Islet of Langerhans (tissue), 1 donor: ENCODE results near the gene ULBP3.

DNA sequence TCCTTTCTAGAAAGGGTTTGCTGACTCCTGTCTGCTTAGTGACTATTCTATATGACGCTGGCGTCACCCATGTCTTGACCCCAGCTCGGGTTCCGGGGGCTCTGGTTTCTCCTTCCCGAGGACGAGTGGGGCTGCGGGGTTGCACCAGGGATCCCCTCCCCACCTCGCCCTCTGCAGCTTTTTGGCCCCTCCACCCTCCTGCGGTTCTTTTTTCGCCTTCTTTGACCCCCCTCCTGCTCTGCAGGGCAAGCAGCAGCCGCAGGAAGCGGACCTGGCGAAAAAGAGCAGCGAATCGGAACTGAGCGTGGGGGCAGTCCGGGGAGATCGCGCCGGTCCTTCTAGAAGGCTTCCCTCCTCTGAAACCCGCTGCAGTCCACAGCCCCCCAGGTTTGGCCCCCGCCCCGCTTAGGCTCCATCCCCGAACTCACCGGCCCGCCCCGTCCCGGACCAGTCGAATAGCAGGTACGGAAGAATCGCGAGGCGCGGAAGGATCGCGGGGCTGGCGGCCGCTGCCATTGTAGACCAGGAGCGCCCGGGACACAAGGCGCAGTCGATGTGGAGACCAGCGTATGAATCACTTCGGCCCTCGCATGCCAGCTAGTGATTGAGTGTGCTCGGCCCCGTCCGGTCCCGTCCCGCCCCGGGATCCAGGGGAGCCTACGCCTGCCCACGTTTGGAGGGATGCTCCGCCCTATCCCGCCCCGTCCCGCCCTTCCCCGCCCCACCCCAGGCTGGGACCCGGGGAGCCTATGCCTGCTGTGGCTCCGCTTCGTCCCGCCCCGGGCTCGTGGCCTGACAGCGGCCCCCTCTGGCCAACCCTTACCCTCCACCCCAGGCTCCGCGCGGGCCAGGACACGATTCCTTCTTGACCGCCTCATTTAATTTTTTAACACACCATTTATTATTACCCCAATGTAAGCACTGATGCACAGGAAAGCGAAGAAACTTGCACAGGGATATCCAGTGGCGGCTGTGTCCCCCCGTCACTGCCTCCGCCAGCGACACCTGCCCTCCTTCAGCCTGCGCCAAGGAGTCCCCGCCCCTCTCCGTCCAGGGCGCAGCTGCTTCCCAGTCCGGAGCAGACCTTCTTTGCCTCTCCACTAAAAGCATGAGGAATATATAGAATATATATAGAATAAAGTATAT is at the start of gene ULBP3:
ULBP3 (minus strand) TSS at position 571 of the 1,146 bp plus-strand sequence.
- RRBS: 4% methylated on average over 22 of the region's 80 CpGs

GRCh38 chr6:150151117-150151520 is 8.3 kb downstream of the PPP1R14C start:
- RRBS: no CpG with 5 or more reads among the region's 5 CpGs

GRCh38 chr6:150184762-150185636 is 42.2 kb downstream of the PPP1R14C start:
- RRBS: no CpG with 5 or more reads among the region's 8 CpGs

DNA sequence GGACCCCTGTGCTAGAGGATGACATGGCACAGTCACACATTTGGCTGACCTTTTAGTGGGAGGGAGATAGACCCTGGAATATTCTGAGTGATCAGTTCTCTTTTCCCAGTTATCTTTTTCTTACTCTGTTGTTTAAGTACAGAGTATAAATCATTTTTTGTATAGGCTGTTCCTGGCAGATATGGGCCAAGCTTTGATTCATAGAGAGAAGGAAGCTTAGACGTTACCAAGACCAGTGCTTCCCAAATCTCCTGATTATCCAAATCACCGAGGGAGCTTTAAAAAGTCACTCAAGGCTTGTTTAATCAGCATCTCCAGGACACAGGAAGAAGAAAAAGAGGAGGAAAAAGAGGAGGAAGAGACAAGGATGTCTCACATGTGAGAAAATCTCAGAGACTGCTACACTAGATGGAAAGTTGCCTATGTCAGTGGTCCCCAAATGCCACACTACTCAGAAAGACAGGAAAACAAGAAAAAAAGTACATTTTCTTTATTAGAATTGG is 50.1 kb downstream of the PPP1R14C start:
- RRBS: no CpG with 5 or more reads among the region's 2 CpGs

- RRBS: no CpG with 5 or more reads among the region's 5 CpGs
Measured at GRCh38 chr6:150248545-150249055, 105.8 kb downstream of the PPP1R14C start.

- RRBS: no CpG with 5 or more reads among the region's 15 CpGs
Measured at GRCh38 chr6:150631662-150632505, 32.2 kb downstream of the PLEKHG1 start.

DNA sequence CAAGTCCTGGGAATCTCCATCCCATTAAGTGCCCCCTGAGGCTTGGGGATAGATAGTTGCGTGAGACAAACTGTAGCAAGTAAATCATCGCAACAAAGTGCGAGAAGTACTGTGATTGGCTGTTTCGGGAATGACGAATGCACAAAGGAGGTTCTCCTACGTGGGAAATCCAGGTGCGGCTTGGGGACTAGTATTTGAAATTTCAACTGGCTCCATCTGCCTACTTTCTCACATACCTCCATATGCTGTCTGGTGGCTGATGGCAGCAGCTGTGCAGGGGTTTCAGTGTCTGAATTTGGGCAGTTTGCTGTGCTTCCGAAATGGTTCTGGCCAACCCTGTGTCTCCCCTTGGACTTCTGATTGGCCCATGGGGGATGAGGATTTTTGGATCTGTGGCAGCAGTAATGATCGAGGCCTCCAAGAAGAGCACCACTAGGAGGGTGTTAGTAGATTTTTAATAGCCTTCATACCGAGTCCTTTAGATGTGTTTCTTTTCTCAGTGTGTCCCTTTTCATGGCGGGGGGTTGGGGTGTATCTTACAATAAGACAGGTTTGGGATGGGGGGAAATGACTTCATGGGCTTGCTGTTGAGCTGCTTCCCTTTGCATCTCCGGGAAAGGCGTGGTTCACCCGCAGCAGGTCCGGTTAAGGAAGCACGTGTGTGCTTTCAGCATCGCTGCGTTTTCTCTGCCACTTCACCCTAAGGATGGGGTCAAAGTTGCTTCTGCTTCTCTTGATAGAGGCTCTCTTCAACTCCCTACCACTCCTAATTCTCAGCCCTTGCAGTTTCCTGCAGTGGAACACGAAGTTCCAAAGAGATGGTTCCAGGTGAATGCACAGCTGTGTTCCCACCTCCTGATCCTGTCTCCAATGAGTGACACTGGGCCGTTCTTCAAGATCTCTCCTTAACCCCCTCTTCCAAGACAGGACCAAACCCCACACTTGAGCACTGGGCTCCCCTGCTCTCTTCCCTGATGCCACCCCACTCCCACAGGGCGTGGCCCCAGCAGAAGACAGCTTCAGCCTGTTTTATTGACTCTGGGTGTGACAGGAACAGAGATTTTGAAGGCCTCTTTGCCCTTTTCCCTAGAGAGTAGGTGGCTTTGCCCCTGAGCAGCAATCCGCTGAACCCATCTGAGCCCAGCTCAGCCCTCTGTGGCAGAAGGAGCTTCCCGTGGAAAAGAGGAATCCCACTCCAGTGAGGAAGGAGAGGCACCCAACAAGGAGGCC is 85.0 kb downstream of the PLEKHG1 start:
- RRBS: no CpG with 5 or more reads among the region's 23 CpGs

DNA sequence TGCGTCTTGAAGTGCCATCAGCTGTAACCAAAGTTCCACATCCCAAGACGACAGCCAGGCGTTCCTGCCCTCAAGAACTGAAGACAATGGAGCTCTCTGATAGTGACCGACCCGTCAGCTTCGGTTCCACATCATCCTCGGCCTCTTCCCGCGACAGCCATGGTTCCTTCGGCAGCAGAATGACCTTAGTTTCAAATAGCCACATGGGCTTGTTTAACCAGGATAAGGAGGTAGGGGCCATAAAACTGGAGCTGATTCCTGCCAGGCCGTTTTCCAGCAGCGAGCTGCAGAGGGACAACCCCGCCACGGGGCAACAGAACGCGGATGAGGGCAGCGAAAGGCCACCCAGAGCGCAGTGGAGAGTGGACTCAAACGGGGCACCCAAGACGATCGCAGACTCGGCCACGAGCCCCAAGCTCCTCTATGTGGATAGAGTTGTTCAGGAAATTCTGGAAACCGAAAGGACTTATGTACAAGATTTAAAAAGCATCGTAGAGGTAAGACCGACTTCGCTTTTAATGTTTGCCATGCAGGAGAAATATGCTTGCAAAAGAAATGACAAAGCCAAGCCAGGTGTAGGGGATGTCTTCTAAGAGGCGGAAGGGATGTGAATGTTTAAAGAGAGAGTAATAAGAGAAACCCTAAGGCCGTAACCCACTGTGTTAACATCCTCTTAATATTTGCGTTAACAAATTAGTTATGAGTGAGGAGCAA is 131.7 kb upstream of the MTHFD1L start:
- RRBS: no CpG with 5 or more reads among the region's 30 CpGs

DNA sequence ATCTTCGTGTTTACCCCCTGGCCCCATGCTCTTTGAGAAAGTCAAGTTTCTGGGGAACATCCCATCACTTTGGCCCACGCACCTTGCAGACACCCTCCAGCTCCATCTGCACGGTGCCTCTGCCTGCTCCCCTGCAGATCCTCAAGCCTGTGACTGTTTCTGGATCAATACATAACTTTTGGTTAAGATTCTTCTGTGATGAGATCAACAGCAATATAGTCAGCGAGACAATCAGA is 109.4 kb upstream of the MTHFD1L start:
- RRBS: no CpG with 5 or more reads among the region's 4 CpGs

- RRBS: no CpG with 5 or more reads among the region's 5 CpGs
Measured at GRCh38 chr6:150814280-150814797, 51.2 kb upstream of the MTHFD1L start.

GRCh38 chr6:151071215-151071936 is 168.4 kb upstream of the AKAP12 start:
- RRBS: no CpG with 5 or more reads among the region's 12 CpGs

- RRBS: no CpG with 5 or more reads among the region's 6 CpGs
Measured at GRCh38 chr6:151228995-151229802, 10.6 kb upstream of the AKAP12 start.

GRCh38 chr6:151410355-151410910 is 19.1 kb upstream of the ZBTB2 start:
- RRBS: no CpG with 5 or more reads among the region's 4 CpGs

GRCh38 chr6:151475535-151475848 is 18.3 kb upstream of the CCDC170 start:
- RRBS: no CpG with 5 or more reads among the region's 7 CpGs

GRCh38 chr6:151490777-151491460 is 2.9 kb upstream of the CCDC170 start:
- RRBS: no CpG with 5 or more reads among the region's 10 CpGs

DNA sequence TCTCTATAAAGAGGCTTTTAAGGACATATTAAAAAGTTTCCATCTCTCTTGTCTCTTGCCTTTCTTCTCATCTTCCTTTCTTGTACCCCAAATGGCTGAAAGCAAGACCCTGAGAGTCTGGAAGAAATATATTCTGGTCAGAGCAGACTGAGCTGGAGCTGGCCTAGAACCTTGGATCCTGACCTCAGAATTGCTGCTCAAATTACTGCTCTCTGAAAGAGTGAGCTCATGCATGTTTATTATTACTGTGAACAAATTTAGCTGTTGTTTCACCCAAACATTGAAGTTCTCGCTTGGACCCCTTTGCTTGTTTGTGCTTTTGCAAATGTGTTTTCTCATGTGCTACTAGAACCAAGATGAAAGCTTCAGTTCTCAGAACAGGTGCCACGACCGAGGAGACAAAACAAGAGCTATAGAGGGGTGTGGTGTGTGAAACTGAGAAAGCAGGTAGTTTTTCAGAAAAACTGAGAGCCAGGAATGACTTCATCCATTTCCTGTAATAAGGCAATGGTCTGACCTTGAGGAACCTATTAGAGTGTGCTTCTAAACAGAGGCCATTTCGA is 50.0 kb upstream of the ESR1 start:
- RRBS: no CpG with 5 or more reads among the region's 4 CpGs

GRCh38 chr6:151805281-151805897 is 2.1 kb upstream of the ESR1 start:
- RRBS: no CpG with 5 or more reads among the region's 11 CpGs

DNA sequence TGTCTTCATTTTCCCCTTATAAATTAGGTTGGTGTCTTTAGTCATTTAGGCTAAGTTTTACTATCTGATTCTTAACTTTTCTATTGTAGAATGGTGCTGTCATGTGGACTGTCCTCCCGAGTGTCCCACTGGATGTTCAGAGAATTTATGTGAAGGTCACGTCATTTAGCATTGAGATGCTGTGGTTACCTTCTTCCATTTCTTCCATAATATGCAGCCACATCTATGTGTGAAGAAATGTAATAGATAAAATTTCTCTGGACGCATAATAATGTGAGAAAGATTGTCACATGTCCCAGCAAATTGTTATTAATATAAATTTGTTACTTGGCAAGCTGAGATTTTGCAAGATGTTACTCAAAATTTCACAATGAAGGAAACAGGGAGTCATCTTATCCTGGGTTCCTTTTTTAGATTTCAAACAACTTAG is 3.5 kb downstream of the ESR1 start:
- RRBS: no CpG with 5 or more reads among the region's 3 CpGs

DNA sequence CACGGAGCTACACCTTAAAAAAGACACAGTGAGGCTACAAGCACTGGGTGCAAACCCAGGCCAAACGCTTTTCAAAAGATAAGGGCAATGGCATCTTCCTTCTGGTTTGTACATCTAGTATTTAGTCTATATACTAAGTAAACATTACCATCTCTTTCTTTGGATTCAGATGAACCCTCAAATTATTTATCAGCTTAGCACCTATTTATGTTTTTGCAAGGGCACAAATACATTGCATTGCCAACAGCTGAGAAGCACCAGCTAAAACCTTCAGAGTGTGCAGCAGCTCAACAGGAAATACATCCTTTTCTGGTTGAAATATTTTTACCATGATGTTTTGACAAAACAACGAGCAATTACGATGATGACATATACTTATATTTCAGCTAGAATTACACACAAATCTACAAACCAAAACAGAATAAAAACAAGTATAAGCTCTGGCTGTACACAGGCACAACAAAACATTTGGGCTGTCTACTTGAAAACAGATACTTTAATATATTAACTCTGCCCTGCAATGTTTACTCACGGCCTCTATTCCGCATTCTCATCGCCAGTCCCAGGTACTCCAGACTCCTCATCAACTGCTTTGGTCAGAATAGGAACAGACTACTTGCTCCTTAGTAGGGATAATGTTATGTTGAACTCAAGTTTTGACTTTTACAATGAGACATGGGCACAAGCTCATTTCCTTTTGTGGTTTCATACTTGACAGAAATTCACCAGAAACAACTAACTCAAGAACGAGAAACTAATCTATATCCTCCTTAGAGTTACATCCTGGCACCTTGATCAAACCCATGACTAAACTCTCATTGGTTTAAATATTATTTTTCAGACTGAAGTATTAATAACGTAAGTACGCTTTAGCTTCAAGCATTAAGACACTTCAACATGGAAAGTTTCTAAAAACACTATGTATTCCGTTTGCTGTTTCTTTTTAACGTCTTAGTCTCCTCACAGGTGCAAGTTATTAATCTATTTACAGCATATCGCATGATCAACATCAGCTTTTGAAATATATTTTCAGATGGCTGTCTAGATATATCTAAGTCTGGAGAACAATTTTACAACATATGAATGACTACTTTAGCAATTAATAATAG is 377.6 kb downstream of the ESR1 start:
- RRBS: no CpG with 5 or more reads among the region's 13 CpGs

- RRBS: no CpG with 5 or more reads among the region's 13 CpGs
Measured at GRCh38 chr6:152313489-152314691, 323.3 kb downstream of the SYNE1 start.